ENCODE results near the genes CCNT2 and RAB3GAP1.

DNA sequence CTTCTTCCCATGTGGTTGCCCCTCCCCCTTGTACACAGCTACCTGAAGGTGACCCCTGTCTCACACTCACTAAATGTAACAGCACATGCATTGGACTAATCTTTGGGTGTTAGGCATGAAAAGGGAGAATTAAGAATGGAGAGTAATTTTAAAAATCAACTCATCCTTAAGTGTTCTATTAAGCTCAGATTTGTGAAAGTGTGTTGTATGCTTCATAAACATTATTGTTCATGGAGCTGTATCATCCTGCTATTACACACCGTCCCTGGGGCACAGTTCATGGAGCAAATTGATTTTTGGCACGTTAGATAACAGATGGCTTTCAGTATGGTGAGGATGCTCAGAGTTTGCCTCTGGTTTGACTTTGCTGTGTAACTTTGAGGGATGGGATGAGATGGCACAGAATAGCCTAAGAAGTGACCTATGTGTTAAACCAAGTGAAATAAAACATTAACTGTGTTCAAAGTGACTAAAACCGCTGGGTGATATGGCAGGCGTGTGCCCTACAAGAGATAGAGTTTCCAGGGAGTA, 97.1 kb downstream of the MGAT5 start:
- CAGE, long polyA plus RNA, result no peak
- RRBS, result no CpG with 5 or more reads among the region's 4 CpGs

DNA sequence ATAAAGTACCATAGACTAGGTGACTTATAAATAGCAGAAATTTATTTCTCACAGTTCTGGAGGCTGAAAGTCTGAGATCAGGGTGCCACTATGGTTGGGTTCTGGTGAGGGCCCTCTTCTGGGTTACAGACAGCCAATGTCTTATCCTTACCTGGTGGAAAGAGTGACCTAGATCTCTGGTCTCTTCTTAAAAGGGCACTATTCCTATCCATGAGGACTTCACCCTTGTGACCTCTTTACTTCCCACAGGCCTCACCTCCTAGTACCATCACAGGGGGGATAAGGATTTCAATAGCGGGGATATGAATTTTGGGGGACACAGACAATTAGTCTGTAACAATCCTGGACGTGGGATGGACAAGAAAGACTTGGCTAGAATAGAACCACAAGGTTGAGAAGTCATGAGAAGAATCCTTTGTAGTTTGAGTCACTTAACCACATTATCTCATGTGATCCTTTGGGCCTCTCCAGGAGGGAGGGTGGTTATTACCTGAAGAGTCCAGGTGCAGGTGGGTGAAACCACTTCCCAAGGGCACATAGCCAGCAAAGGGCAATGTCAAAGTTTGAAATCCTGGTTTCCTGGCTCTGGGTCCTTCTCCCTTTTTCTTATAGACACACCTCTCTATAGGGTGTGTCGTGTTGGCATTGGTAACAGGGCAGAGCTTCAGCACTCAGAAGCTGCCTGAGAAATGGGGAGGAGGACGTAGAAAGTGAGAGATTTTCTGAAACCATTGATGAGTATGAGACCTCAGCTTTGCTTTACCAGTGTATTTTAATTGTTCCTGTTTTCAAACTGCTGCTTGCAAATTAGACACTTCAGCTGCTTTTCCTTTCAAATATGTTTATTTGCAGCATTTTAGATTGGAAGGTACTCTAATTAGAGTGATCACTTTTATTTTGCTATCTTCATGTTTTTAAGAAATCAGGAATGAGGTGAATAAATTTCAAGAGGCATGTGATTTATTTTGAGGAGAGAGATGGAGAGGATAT, 137.8 kb downstream of the MGAT5 start:
- CAGE, long polyA plus RNA, result no peak
- RRBS, result no CpG with 5 or more reads among the region's 4 CpGs

GRCh38 chr2:134411562-134411889, 157.7 kb downstream of the MGAT5 start:
- CAGE, long polyA plus RNA, result no peak
- RRBS, result no CpG with 5 or more reads among the region's 4 CpGs

GRCh38 chr2:134446405-134446963, 192.6 kb downstream of the MGAT5 start:
- CAGE, long polyA plus RNA, result no peak
- RRBS, result no CpG with 5 or more reads among the region's 7 CpGs

- CAGE, long polyA plus RNA, result no peak
- RRBS, result 8% methylated on average over 3 of the region's 9 CpGs
These were observed 37.5 kb downstream of the TMEM163 start for GRCh38 chr2:134681030-134681951.

- CAGE, long polyA plus RNA, result no peak
- RRBS, result 4% methylated on average over 4 of the region's 18 CpGs
These were observed 11.9 kb downstream of the TMEM163 start for GRCh38 chr2:134706746-134707444.

DNA sequence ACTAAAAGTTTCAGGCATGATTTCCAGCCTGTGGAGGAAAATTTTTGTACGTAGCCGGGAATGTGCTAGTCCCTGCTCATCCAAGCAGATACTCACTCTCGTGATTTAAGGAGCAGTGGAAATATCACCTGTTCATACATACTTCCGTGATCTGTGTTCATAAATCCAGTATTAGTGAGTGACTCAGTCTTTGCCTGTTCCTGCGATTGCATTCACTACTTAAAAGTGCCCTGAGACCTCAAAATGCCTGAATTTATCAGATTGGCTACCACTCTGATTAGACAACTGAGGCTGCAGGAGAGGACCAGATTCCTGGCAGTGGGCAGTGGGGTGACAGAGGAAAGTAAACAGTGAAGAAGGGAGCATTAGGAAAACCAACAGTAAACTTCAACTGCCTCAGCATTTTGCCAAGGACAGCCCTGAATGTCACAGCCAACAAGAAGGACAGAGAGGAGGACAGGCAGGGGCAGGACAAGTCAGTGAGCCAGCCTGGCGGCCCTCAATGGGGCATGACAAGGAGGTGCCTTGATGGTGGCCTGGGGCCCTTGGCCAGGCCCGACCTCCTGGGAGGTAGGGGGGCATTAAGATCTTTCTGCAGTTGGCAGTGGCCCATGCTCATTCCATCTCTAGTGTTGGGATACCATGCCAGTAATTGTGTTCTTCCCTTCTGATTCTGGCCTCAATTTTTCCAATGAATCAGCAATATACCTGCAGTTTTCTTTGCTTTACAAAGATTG, 24.2 kb downstream of the ACMSD start:
- CAGE, long polyA plus RNA, result no peak
- RRBS, result no CpG with 5 or more reads among the region's 7 CpGs

GRCh38 chr2:134917140-134917811, 1.3 kb upstream of the CCNT2 start:
- CAGE, long polyA plus RNA, result no peak
- RRBS, result no CpG with 5 or more reads among the region's 18 CpGs

DNA sequence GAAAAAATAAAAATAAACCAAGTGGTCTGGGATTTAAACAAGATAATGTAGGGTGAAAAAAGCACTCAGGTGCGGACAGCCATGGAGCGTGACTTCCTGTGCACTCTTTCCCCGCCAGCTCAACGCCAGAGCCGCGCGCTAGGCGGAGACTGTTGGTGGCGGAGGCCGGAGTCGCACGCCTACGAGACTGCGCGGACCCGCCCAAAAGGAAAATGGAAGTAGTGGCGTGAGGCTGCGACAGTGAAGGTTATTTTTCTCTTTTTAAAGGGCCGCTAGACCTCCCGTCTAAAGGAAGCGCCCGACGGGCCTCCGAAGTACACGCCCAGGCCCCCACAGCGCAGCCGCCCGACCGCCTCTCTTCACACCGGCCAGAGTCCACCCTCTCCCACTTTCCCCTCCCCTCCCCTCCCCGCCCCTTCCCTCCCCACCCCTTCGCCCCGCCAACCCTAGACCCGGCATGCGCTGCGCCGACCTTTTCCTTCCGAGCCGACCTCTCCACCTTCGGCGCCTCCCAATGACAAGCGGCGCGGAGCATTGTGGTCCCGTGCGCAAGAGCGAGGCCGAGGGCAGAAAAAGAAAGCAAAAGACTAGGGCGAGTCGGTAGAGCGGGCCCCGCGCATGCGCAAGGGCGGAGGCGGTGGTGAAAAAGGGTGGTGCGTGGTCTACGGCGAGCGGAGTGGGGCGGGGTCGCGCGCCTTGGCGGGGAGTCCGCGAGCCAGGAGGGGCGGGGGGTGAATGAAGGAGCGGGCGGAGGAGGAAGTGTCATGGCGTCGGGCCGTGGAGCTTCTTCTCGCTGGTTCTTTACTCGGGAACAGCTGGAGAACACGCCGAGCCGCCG, at the start of gene CCNT2:
CCNT2 (plus strand) TSS at position 732 of the 838 bp plus-strand sequence.
- CAGE, long polyA plus RNA, result no peak
- RRBS, result no CpG with 5 or more reads among the region's 79 CpGs

- CAGE, long polyA plus RNA, result no peak
- RRBS, result 4% methylated on average over 4 of the region's 19 CpGs
These were observed at the start of gene RAB3GAP1 for GRCh38 chr2:135051941-135052436. Gene RAB3GAP1 (plus strand): TSS chr2:135052292.

DNA sequence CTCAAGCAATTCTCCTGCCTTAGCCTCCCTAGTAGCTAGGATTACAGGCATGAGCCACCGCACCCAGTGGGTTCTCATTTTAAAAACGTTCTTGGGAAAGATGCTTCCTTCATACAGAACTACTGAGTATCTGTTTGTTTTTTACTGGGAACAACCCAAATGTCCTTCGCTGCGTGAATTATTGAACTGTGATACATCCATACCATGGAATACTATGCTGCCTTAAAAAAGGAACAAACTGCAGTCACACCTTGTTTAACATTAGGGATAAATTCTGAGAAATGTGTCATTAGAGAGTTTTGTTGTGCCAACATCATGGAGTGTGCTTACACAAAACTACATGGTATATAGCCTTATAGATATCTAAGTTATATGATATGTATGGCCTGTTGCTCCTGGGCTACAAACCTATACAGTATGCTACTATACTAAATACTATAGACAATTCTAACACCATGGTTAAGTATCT, 6.5 kb downstream of the R3HDM1 start:
- CAGE, long polyA plus RNA, result no peak
- RRBS, result no CpG with 5 or more reads among the region's 4 CpGs

GRCh38 chr2:135631666-135632000, 100.3 kb downstream of the R3HDM1 start:
- CAGE, long polyA plus RNA, result no peak
- RRBS, result no CpG with 5 or more reads among the region's 2 CpGs

DNA sequence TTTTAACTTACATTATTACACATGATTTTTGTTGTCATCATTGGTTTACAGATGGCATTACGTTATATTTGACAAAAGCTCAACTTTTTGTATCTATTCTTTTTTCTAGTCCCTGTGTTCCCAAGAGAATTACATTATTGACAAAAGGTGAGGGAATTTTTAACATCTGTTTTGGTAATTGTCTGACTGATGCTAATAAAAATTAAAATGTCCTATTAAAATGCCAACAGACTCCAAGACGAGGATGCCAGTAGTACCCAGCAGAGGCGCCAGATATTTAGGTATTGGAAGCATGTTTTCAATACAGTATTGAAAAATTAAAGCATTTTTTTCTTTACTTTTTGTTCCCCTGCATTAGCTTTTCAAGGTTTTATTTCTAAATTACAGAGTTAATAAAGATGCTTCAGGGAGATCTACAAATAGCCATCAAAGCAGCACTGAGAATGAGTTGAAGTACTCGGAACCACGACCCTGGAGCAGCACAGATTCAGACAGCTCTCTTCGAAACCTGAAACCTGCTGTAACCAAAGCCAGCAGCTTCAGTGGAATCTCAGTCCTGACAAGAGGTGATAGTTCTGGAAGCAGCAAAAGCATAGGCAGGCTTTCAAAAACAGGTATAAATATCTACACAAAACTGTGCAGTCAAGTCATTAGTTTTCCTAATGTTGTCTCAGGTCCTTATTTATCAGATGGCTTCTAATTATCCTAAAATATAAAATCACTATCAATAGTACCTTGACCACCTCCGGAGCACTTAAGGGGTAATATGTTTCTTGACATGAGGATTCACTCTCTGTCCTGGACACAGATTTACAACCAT, 102.9 kb upstream of the UBXN4 start:
- CAGE, long polyA plus RNA, result no peak
- RRBS, result no CpG with 5 or more reads among the region's 7 CpGs

DNA sequence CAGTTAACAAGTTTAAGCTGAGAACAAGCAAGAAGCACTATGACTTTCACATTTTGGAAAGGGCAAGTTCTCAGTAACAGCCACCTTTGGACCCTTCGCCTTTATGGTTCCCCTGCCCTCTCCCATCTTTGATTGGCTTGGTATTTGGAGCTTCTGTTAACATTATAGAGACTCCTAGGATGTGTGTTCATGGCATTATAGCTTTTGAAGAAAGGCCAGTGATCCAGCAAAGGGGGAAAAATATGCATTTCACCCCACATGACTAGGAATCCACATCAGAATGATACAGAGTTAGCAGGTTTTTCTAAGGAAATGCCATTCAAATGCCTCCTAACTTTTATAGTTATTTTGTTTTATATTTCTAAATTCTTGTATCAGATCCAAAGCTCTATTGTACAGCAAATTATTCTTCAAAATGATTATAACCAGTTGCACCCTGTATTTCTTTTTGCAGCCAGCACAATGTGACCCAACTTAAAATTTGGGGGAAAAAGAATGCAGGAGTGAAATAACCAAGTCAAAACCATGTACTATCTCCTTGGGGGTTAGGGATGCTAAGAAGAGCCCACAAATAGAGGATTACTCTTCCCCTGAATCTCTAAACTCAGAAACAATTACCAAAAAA, 17.3 kb upstream of the UBXN4 start:
- CAGE, long polyA plus RNA, result no peak
- RRBS, result no CpG with 5 or more reads among the region's 1 CpG

DNA sequence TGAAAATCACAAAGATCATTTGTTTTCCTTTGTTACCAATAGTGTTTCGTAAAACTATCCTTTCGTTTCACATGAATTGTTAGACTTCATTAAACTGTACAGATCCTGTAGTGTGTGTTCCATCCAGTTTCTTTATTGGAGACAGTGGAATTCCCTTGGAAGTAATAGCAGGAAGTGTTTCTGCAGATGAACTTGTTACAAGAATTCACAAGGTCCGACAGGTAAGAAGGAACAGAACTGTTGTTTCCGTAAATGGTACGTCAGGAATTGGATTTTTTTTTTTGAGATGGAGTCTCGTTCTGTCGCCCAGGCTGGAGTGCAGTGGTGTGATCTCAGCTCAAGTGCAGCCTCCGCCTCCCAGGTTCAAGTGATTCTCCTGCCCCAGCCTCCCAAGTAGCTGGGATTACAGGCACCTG, 12.4 kb downstream of the UBXN4 start:
- CAGE, long polyA plus RNA, result no peak
- RRBS, result no CpG with 5 or more reads among the region's 8 CpGs

GRCh38 chr2:135868335-135868930, 7.8 kb downstream of the MCM6 start:
- CAGE, long polyA plus RNA, result no peak
- RRBS, result no CpG with 5 or more reads among the region's 5 CpGs

DNA sequence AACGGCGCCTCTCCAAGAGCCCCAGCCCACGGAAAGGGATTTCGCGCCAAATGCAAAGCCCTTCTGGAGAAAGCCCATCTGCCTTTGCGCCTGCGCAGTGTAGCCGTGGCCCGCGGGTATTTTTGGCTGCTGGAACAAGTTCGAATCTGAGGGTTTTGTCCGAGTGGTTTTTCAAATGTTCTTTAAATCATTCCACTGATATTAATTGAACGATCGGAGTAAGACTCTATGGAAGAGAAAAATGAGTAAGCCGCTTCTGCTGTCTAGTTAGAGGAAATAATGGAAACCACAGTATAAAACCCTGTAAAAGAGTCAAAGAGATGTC, 264 bp upstream of the MCM6 start:
- CAGE, long polyA plus RNA, result no peak
- RRBS, result no CpG with 5 or more reads among the region's 15 CpGs

DNA sequence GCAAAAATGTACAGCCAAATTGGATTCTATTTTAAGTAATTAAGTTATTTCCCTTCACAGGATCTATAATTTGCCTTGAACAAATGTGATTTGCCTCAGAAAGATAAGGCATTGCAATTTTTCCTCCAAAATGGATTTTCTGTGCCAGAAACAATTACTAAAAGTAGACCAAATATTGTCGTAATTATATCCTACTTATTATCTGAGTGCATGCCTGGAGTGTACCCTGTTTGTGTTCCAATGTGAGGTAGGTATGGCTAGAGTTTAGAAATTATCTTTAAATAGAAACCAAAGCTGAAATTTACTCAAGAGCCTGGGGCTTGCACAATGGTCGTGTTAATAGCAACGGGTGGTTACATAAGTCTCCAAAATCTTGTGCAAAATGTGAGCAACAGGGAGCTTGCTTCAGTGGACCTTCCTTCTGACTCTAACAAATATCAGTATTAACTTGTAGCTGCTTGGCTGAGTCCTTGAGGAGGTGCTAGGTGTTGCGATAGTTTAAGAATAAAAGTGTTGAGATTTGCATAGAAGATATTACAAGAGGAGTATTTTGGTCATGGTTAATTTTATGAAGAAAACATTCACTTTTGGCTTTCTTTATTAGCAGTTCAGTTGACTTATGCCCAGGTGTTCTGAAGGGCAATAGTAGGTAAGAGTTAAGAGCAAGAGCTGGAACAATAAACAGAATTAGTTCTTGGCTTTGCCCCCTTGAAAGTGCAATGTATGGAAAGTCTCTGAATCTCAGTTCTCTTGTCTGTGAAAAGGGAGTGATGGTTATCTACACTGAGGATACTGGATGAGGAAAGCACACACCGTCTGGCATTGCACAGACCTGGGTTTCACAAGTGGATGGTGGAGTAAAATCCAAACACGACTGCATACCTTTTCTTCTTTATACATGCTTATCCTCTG, 4.6 kb downstream of the CXCR4 start:
- CAGE, long polyA plus RNA, result no peak
- RRBS, result no CpG with 5 or more reads among the region's 6 CpGs

DNA sequence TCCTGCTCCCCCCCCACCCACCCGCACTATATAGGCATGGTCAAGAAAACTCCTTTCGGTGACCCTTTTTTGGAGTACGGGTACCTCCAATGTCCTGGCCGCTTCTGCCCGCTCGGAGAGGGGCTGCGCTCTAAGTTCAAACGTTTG, 213 bp downstream of the CXCR4 start:
- CAGE, long polyA plus RNA, result no peak
- RRBS, result no CpG with 5 or more reads among the region's 8 CpGs

DNA sequence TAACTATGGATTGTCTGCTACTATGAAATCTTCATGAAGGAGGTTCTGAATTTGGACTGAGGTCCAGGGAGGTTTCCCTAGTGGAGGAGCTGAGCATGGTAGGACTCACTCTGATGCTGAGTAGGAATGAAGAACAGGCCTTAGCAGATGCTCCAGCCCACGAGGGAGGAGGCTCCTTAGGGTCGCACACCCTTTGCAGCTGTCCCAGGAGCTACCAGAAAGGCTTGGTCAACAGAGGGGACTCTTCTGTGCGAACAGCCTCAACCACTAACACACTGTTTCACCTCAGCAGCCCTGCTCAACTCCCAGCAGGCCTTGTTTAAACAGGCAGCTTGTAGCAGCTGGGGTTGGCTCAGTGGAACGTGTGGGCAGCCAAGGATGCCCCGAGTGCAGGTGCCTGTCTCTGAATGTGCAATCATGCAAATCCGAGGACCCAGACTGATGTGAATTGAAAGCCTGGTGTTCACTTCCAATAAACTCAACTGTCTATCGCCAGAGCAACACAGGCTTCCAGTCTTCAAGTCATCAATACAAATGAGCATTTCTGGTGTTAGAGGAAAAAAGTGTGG, 88.6 kb upstream of the CXCR4 start:
- CAGE, long polyA plus RNA, result no peak
- RRBS, result no CpG with 5 or more reads among the region's 7 CpGs

All from mammary epithelial cell (primary cell).